Measurements from ENCODE around the gene ZNF786.

GRCh38 chr7:148940483-148941378 is 56.6 kb upstream of the EZH2 start:
- PRO-cap = unidirectional peak, minus-strand start at chr7:148941187
- RAMPAGE, long total RNA, 4 experiments = start-site peak on the minus strand in 1 of 4 experiments, at chr7:148941159-148941219 at its widest, 18 reads per replicate

DNA sequence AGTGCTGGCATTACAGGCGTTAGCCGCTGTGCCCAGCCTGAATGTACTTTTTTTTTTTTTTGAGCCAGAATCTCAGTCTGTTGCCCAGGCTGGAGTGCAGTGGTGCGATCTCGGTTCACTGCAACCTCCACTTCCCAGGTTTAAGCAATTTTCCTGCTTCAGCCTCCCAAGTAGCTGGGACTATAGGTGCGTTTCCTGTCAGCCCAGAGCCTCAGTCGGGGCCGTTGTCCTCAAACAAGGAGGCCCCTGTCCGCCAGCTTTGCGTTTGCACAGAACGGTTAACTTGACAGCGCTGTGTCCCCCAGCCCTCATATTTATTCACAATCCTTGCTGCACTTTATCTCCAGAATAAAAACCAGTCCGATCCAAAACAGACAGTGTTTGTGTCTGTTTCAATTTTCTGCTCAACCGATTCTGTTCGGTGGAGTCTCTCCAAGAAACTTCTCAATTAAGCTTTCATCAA is 64.5 kb downstream of the PDIA4 start:
- PRO-cap = no peak
- RAMPAGE, long total RNA, 4 experiments = no peak in any of the 4 experiments

DNA sequence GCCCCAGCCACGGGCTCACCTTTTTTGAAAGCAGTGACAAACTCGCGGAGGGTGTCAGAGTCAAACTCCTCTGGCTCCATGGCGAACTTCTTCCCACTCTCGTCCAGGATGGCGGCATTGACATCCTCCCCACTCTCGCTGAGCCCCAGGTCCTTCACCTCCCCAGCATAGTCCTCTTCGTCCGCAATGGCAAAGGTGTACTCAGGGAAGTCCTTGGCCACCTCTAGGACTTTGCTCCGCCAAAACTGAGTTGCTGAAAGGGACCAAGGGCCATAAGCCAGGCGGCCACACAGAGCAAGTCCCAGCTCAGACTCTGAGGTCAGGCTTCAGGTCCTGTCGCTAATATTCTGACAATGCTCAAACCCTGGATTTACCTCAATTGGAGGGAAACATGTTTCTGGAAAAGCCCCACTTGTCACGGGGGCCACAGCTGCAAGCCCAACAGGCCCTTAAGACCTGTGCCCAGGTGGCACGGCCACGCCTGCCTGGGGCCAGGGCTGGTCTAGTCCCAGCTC is 23.1 kb downstream of the PDIA4 start:
- PRO-cap = no peak
- RAMPAGE, long total RNA, 4 experiments = no peak in any of the 4 experiments

DNA sequence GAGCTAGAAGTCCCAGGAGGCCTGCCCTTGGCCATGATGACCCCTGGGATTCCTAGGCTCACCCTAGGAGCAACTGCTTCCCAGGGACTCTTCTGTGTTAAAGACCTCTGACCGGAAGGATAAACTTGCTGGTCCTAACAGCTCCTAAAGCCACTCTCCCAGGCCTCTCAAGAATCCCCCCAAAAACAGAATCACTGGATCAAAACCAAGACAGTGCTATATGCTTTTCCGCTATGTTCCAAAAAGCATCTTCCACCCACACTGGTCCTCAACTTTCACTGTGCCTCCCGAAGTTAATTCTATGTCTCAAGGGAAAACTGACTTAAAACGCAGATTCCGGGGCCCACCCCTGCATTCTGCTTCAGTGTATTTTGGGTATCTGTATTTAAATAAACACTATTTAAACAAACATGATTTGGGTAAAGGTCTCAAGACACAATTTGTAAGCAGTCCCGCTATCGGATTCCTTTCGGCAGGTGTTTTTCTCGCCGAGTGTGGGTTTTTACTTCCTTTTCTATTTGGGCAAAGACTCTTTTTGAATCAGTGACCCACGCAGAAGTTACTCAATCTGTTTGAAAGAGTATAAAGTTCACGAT is 1.4 kb downstream of the PDIA4 start:
- PRO-cap = unidirectional peak, plus-strand start at position 449 of the sequence
- RAMPAGE, long total RNA, 4 experiments = no peak in any of the 4 experiments

DNA sequence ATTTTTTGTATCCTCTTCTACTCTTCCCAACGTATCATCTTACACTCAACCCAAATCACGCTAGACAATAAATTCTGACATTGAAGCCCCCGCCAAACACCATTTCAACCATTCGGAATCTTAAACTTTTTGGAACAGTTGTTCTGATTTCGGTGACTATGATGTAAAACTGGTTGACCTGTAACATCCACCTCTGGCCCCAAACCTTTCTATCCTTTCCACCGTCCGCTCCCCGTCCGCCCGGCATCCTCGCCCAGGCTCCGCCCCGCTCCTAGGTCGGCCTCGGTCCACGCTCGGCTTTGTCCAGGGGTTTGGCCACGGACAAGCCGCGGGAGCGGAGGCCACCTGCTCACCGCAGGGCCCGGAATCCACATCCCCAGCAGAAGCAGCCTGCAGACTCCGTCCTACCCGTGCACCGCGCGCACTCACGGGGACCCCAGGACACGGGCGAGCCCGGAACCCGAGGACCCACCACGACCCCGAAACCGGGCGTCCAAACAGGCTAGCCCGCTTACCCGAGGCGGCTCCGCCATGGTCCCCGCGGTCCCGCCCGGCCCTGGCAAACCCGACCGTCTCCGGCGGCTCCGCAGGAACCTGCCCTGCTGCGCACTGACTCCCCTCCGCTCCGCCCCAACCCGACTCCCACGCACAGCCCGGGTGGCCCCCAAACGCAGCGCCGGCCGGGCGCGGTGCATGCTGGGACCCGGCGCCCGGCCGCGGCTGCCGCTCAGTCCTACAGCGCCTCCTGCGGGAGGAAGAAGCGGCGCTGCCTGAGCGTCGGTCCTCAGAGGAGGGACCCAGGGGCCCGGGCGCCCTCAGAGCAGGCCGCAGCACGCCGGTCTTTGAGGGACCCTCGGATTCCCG is at the start of gene ZNF786:
Gene ZNF786, minus strand, starts transcription at position 611 of the 864 bp plus-strand sequence.
- PRO-cap = unidirectional peak, plus-strand start at position 308 of the sequence; bidirectional peak, plus-strand start at position 787 of the sequence, minus-strand start at position 642 of the sequence
- RAMPAGE, long total RNA, 4 experiments = start-site peak on the plus strand in 1 of 4 experiments, centred at position 772 of the sequence, 10 reads per replicate; start-site peak on the minus strand in 4 of 4 experiments, centred at positions 599 to 646 of the sequence, 19 to 55 reads per replicate

GRCh38 chr7:149178653-149178961 is 16.7 kb upstream of the ZNF282 start:
- PRO-cap = no peak
- RAMPAGE, long total RNA, 4 experiments = no peak in any of the 4 experiments

- PRO-cap = no peak
- RAMPAGE, long total RNA, 4 experiments = start-site peak on the minus strand in 1 of 4 experiments, at chr7:149473321-149473713 at its widest, 7 reads per replicate
Observed at GRCh38 chr7:149473382-149473737, 12.5 kb upstream of the ZNF777 start.

- PRO-cap = no peak
- RAMPAGE, long total RNA, 4 experiments = start-site peak on the minus strand in 1 of 4 experiments, at chr7:149474367-149474404 at its widest, 8 reads per replicate
Observed at GRCh38 chr7:149474110-149475000, 13.5 kb upstream of the ZNF777 start.

- PRO-cap = no peak
- RAMPAGE, long total RNA, 4 experiments = start-site peak on the minus strand in 2 of 4 experiments, at chr7:149578546-149578835 at its widest, 10 to 25 reads per replicate
Observed at GRCh38 chr7:149578544-149578915, 80.9 kb upstream of the ZNF746 start.

GRCh38 chr7:149583942-149584819 is 86.6 kb upstream of the ZNF746 start:
- PRO-cap = no peak
- RAMPAGE, long total RNA, 4 experiments = start-site peak on the minus strand in 1 of 4 experiments, at chr7:149584175-149584354 at its widest, 5 reads per replicate

DNA sequence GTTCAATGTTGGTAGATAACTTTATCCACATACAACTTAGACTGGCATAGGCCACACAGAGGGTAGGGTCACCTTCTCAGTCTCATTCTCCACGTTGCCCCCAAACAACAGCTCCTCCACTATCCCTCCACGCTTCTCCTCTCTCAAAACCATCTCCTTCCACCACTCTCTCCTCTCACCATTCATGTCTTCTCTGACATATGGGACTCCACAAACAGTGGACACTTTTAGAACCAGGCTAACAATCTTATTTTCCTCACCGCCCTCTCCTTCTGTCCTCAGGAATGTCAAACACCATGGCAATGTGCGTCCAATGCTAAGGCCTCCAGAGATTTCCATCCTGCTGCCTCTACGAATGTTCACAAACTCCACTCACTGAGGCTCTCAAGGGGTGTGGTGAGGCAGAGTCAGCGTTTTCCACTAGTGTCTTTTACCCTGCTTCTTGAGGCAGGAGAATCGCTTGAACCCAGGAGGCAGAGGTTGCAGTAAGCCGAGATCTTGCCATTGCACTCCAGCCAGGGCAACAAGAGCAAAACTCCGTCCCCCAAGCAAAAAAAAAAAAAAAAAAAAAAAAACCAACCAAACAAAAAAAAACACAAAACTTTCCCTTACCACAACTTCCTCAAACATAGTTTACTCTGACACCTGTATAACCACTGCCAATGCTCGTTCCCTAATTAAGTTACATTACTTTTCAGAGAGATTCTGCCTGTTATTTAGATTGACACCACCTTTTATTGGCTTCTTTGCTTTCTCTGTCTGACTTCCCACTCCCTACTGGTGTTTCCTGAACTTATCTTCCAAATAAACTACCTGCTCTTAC is 102.0 kb upstream of the ZNF746 start:
- PRO-cap = no peak
- RAMPAGE, long total RNA, 4 experiments = start-site peak on the minus strand in 2 of 4 experiments, centred at positions 272 to 721 of the sequence, 6 to 22 reads per replicate

DNA sequence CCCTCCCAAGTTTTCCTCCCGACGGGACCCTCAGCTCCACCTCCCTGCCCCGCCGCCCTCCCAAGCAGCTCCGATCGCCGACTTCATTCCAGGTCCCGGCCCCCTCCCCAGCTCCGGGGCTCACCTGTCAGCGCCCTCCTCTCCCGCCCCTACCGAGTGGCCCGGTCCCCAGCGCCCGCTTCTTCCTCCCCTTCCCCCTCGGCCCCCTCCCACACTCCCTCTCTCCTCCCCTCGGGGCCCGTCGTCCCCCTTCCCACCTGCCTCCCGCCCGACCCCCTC is 869 bp downstream of the ZNF467 start:
- PRO-cap = no peak
- RAMPAGE, long total RNA, 4 experiments = no peak in any of the 4 experiments

DNA sequence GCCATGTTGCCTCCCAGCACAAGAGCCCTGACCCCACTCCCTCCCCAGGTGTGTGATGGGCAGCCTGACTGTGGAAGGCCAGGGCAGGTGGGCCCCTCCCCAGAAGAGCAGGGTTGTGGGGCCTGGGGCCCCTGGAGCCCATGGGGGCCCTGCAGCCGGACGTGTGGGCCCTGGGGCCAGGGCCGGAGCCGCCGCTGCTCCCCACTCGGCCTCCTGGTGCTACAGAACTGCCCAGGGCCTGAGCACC is 18.0 kb upstream of the ZNF467 start:
- PRO-cap = unidirectional peak, plus-strand start at position 110 of the sequence
- RAMPAGE, long total RNA, 4 experiments = no peak in any of the 4 experiments

GRCh38 chr7:149847646-149848231 is 9.6 kb downstream of the ZNF862 start:
- PRO-cap = no peak
- RAMPAGE, long total RNA, 4 experiments = no peak in any of the 4 experiments

GRCh38 chr7:149869895-149870613 is 3.7 kb upstream of the ATP6V0E2 start:
- PRO-cap = unidirectional peak, minus-strand start at chr7:149870020; unidirectional peak, minus-strand start at chr7:149870086
- RAMPAGE, long total RNA, 4 experiments = no peak in any of the 4 experiments

- PRO-cap = no peak
- RAMPAGE, long total RNA, 4 experiments = no peak in any of the 4 experiments
Observed at GRCh38 chr7:150320861-150321446, 2.2 kb upstream of the LRRC61 start.

- PRO-cap = bidirectional peak, plus-strand start at chr7:150370877, minus-strand start at chr7:150370727
- RAMPAGE, long total RNA, 4 experiments = no peak in any of the 4 experiments
Observed at GRCh38 chr7:150370605-150371268, 2.1 kb downstream of the REPIN1 start.

DNA sequence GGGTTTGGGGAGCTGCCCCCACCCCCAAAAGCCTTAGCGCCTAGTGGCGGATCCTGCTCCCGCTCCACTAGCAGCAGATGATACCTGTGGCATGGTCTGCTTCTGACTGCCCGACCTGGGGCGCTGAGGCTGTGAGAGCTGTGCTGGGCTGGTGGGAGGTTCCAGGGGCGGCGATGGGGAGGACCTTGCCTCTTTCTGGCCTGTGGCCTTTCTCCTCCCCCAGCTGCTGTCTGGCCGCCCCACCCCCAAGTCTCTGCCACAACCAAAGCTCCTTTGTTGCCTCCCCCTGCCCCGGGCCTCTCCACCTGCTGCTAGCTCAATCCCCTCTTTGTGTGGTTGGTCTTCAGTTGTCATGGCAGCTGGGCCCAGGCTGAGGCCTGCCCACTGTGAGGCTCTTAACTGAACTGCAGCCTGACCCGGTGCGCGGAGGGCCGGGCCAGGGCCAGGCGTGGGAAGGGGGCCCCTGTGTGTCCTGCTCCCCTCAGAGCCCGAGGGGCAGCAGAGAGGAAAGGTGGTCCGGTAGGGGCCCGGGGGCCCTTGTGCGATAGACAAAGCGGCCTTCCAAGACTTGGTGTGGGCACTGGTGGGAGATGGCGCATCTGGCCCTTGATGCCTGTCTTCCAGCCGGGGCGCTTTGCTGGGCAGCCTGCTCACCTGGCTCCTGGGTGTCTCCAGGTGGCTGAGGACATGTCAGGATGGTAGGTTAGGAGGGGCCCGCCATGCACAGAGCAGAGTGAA is 4.8 kb downstream of the ZNF775 start:
- PRO-cap = bidirectional peak, plus-strand start at position 398 of the sequence, minus-strand start at position 108 of the sequence
- RAMPAGE, long total RNA, 4 experiments = no peak in any of the 4 experiments

DNA sequence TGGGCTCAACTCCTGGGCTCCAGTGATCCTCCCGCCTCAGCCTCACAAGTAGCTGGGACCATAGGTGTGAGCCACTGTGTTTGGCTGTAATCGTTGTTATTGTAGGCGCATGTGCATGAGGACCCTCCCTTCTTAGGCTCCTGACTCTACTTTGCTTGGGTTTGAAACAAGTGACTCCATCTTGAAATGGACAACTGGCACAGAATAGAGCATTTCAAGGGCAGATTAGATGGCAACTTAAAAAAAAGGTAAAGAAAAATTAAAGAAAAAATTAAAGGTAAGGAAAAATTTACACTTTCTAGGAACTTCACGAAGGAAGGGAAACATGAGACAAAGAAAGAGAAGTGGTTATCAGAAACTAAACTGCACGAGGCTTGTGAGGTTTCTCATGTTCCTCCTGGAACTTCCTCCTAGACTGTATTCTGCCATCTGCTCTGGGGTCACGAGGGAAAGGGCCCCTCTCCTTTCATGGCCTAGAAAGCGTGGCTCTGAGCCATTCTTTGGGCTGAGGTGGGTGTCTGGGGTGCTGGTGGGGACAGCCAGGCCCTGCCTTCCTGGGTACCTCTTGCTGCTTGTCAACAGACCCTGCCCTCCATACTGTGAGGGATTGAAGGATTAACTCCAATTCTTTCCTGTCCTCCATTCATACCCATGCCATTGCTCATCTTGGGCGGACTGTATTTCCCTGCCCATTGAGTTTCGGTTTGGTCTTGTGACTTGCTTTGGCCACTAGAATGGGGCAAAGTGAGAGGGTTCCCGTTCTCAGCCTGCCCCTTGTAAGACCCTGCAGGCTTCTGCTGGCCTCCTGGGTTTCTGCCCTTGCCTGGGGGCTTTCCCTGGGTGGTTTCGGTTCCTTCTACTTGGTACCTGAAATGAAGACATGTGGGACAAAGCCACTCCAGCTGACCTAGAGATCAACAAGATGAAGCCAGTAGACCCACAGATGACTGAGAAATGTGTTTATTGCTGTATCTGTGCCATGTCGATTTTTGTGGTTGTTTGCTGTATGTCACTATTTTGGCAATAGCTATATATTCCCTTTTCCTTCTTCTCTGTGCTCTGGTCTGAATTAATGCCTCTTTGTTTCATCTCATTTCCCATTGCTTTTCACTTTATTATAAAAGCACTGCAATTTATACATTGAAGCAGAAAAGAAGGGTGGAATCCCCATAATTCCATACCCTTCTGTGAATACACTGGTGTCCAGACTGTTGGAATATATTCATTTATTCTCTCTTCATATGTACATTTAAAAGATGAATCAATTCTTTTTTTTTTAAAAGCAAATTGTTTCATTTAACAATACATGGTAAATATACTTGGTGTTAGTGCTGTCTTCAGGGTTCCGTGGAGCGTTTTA is 14.9 kb upstream of the GIMAP8 start:
- PRO-cap = no peak
- RAMPAGE, long total RNA, 4 experiments = no peak in any of the 4 experiments

DNA sequence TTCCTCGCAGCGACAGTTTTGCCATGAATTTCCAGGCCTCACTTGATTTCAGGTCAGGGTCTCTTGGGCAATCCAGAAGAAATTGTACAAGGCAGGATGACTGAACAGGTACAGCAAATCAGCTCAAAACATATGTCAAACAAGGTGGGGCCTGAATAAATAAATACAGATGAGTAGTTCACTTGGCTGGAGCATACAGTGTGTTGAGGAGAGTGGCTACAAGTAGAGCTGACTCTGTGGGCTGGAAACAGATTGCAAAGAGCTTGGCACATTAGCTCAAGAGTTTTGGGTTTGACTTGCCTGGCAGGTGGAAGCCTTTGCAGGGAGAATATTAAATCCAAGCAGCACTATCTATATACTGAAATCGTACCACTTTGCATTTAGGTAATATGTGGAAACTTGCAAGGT is 15.0 kb downstream of the GIMAP8 start:
- PRO-cap = no peak
- RAMPAGE, long total RNA, 4 experiments = no peak in any of the 4 experiments